ENCODE measurements around a stretch of chr9.

DNA sequence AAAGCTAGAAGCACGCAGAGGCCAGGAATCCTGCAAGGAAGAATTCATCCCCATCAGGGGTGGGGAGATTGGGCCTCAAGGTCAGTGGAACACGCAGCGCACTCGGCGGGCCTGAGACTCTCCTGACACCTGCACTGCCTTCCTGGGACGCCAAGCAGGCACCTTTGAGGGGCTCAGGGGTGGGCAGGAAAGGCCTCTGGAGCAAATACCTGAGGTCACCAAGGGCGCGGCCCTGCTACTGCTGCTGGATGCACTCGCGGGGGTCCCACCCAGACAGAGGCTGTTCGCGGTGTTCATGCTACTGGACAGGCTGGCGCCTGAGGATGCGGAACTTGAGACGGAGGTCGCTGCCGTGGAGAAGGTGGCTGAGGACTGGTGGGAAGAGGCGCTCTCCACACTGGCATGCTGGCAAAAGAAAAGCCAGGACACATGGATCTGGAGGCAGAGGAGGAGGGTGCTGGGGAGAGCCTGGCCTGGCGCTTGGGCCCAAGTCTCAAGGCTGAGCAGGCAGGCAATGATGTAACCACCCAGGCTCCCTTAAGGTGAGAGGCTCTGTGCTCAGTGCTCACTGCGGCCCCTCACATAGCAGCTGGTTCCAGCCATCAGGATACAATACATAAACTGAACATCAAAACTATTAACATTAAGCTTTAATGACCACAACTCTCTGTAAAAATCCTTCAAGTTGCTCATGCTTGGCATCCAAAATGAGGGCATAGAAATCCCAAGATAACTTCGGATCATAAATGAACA, 110.8 kb downstream of the UBE2R2 start:
- PRO-cap = no peak

GRCh38 chr9:33934213-33934606, 114.5 kb downstream of the UBAP2 start:
- PRO-cap = no peak

DNA sequence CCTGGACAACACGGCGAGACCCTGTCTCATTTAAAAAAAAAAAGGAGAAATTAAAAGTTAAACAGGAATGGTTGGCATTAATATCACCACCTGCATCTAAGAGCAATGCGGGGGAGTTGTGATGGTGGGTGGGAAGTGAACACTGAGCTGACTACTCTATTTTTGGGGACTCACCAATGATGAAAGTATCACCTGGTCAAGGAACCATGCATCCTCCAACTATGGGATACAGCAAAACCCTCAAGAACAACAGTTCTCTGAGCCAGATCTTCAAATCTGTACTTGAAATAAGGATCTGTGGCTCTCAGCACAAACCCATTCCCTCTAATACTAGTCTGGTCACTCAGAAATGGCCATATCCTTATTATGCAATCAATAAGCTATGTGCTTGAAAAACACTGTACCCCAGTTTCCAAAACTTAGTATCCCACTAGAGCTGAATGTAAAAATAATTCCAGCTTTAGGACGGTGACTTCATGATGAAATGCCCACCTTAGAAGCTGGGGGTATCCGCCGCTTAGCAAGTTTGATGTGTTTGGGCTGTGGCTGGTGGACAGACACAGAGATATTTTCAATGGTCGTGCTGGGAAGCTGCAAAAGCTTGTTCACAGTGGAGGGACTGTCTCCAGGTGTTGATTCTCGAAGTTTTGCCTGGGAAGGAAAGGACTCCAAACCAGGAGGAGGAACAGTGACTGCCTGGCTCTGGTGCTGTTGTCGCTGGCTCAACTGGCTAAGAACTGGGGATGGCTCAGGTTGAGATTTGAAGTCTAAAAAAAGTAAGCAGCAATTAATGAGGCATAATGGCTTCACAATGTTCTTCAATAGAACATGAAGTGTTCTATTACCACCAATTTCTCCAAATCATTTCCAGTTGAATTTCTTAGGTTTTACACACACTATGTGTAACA, 104.6 kb downstream of the UBAP2 start:
- PRO-cap = no peak

DNA sequence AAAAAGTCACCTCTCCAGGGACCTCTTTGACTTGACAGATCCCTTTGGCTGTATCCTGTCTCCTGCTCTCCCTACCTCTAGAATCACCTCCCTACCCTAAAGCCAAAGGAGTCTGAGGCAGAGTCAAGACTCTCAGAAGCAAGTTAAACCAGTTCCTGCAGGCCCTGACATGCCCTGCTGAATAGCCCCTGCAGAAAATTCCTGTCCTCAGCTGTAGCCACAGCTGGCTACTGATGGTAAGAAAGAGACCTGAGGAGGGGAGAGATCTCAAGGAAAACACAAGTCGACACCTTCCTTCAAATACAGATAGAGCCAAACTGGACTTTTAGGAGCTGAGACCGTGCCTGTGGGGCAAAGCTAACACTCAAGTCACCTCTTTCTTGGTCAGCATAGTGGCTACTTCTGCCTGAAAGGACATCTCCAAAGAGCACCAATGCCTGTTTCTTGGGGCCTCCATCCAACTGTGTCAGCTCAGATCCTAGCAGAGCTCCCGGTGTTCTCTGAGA, 23.8 kb upstream of the UBAP2 start:
- PRO-cap = no peak

- PRO-cap = no peak
Observed at GRCh38 chr9:34158170-34158931, 20.5 kb upstream of the UBAP1 start.

DNA sequence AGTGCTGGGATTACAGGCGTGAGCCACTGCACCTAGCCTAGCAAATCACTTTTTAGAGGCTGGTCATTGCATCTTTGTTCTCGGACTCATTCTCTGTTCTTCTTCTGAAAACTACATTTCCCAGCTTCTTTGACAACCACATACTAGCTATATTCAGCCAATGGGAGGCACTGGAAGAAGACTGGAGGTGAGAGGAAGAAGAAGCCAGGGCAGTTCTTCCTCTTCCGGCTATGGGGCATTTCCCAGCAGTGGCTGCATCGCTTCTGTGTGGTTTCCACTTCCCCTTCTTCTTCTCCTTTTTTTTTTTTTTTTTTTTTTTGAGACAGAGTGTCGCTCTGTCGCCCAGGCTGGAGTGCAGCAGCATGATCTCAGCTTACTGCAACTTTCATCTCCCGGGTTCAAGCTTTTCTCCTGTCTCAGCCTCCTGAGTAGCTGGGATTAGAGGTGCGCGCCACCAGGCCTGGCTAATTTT, 7.1 kb upstream of the UBAP1 start:
- PRO-cap = no peak

DNA sequence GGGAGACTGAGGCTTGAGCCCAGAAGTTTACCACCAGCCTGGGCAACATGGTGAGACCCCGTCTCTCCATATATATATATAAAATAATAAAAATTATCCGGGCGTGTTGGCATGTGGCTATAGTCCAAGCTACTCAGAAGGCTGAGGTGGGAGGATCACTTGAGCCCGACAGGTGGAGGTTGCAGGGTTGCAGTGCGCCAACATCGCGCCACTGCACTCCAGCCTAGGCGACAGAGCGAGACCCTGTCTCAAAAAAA, 837 bp upstream of the UBAP1 start:
- PRO-cap = no peak

DNA sequence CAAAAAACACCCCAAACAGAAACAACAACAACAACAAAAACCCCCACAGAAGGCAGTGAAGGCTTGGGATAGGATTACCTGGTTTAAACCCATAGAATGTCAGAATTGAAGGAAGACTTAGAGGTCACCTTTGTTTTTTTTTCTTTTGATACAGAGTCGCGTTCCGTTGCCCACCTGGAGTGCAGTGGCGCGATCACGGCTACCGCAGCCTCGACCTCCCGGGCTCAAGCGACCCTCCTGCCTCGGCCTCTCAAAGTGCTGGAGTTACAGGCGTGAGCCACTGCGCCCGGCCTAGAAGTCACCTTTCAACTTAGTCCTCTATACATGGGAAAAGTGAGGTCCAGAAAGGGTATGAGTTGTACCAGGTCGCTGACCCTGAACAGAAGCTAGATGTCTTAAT, 508 bp upstream of the UBAP1 start:
- PRO-cap = no peak

GRCh38 chr9:34254967-34255787, 73.9 kb downstream of the KIF24 start:
- PRO-cap = no peak

GRCh38 chr9:34369859-34370287, 6.8 kb downstream of the MYORG start:
- PRO-cap = no peak

- PRO-cap = no peak
Observed at GRCh38 chr9:34372293-34372945, 4.3 kb downstream of the MYORG start.

DNA sequence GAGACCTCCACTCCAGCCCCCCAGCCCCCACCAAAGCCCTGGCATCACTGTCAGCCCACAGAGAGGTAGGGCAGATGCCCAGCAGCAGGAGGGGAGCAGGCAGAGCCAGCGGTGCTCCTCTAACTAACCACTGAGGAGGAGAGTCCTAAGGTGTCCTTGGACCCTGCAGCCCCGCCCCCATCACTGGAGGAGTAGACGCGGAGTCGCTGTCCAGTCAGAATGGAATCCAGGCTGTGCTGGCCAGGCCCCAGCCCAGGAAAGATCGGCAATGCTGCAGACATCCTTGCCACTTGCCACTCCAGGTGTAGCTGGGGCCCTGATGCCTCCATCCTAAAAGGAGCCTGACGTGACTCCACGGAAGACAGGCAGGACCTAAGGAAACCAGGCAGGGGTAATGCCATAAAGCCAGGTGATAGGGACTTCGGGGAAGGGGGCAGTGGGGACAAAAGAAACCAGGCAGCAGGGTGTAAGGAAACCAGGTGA, 12.5 kb downstream of the CNTFR start:
- PRO-cap = no peak

DNA sequence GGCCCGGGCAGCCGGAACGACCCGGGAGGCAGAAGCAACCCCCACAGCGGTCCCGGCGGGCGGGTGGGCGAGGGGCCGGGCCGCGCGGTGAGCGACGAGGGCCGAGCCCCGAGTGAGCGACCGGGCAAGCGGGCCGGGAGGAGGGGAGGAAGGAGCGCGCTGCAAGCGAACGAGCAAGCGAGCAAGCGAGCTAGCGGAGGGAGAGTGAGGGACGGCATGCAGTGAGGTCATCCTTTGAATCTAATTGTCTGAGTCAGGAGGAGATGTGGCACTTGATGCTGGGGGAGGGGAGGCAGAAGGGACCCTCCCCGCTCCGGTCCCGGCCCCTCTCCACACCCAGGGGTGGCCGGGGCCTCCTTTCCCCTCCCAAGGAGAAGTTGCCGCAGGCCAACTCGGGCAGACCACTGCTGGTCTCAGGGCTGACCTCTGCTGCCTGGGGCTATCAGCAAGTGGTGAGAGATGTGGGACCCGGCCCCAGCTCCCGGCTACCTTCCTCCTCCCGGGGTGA, 11.4 kb downstream of the CNTFR start:
- PRO-cap = no peak

- PRO-cap = no peak
Observed at GRCh38 chr9:34590676-34591160, 1.2 kb upstream of the CNTFR start.

- PRO-cap = bidirectional peak, plus-strand start at chr9:34665611, minus-strand start at chr9:34665333
Observed at GRCh38 chr9:34664866-34665450, 887 bp downstream of the ENSG00000187186 start.

GRCh38 chr9:34701108-34701769, 8.7 kb downstream of the CCL21 start:
- PRO-cap = unidirectional peak, plus-strand start at chr9:34701498

- PRO-cap = bidirectional peak, plus-strand start at chr9:34990258, minus-strand start at chr9:34990079
Observed at GRCh38 chr9:34989858-34990855, 612 bp downstream of the DNAJB5 start.

DNA sequence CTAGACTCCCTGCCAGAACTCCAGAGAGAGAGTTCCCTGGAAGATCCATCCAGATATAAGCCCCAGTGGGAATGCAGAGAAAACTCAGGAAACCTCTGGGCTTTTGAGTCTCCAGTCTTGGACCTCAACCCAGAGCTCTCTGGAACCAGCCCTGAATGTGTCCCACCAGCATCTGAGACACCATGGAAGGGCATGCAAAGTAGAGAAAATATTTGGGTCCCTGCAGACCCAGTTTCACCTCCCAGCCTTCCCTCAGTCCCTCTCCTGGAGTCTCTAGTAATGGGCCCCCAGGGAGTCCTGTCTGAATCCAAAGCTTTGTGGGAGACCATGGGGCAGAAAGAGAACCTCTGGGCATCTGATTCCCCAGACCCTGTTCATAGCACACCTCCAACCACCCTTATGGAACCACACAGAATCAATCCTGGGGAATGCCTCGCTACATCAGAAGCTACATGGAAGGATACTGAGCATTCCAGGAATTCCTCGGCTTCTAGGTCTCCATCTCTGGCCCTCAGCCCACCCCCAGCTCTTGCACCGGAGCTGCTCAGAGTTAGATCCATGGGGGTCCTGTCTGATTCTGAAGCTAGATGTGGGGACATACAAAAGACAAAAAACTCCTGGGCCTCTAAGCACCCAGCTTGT, 1.9 kb downstream of the C9orf131 start:
- PRO-cap = no peak

- PRO-cap = bidirectional peak, plus-strand start at chr9:35072061, minus-strand start at chr9:35072003
Observed at GRCh38 chr9:35071612-35072442, 598 bp downstream of the VCP start.

- PRO-cap = no peak
Observed at GRCh38 chr9:35089005-35089626, 7.3 kb downstream of the PIGO start.